Mammary microvascular endothelial cell (primary cell): ENCODE results near the genes BCL11A and C2orf74.

DNA sequence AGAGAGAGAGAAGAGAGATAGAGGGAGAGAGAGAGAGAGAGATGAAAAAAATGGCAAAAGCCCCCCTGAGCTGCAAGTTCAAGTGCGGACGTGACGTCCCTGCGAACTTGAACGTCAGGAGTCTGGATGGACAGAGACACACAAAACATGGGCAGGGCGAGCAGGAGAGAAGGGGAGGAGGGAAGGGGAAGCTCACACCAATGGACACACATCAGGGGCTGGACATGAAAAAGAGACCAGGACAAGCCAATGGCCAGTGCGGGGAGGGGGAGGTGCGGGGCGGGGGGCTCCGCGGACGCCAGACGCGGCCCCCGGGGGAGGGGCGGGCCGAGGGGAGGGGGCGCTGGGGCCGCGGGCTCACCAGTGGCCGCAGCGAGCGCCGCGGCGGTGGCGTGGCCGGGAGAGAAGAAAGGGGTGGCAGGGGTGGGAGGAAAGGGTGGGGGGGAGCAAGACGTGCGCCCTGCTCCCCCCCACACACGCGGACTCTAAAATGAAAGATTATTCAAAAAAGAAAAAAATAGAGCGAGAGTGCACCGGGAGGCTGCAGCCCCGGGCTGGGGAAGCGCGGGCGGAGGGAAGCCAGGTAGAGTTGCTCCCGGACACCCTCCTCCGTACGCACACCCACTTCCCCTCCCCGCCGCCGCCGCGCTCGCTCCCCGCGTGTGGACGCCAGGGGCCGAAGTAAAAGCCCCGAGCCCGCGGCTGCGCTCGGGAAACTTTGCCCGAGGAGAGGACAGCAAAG is at the start of gene BCL11A:
Gene BCL11A, minus strand, starts transcription at position 138 of the 742 bp plus-strand sequence.
- RAMPAGE, long total RNA, result no peak

GRCh38 chr2:60581349-60582196 is 28.1 kb upstream of the BCL11A start:
- RAMPAGE, long total RNA, result no peak

DNA sequence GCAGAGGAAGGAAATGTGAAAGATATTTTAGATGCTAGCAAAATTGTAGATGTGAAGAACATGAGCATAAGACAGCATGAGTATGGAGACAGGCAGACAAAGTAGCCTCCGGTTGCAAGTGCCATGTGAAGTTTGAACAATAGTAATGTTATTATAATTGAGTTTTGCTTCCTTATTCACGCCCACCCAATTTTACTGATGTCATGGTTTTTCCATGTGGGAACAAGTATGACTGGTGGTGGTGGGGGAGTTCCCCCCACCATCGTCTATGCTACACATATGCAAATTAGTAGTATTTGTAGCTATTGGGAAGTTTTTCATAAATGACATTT is 18.1 kb downstream of the REL start:
- RAMPAGE, long total RNA, result no peak

DNA sequence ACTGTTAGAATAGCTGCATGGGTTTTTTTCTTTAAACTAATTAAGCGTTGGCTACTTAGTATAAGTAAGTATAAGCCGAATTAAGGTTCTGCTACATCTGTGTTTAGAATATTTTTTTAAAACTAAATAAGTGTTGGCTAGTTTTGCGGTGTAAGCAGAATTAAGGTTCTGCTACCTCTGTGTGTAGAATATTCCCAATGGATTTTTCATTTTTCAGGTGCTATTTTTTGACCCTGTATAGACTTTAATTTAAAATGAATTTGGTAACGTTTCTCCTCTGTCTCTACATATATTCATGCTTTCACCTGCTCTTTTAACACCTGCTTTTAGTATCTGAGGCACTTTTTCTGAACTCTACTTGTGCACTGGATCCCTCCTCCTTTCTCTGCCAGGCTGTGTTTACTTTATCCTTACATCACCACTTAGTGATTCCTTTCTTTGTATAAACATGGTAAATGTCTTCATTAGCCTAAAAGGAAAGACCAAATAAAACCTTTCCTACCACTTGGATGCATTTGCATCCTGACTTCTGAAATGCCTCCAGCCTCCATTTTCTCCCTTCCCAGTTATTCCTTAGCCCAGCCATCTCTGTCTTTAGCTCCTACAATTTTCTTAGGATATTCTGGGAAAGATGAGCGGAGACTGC is 44.5 kb downstream of the REL start:
- RAMPAGE, long total RNA, result no peak

DNA sequence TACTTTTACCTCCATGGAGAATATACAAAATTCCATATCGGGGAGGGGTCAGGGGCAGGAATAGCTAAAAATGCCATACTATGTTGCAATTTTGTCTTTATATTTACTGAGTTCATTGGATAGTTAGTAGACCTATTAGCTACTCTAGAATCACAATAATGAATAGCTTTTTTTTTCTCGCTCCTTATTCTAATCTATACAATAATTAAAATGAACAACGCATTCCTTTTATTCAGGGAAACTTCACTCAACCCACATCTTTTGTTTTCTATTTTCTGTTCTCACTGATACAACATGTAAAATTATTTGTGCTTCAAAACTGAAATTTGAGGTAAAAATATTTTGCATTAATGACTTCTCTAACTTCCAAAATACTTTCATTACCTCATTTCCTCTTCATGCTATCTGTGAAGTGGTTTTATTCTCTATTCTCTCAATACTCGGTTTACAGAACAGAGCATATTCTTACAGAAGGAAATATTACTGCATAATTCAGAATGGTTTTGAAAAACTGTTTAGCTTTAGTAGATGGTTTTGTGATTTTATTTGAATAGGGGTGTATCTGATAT is 51.2 kb upstream of the PEX13 start:
- RAMPAGE, long total RNA, result no peak

- RAMPAGE, long total RNA, result no peak
Measured at GRCh38 chr2:60973374-60973954, 44.1 kb upstream of the PEX13 start.

DNA sequence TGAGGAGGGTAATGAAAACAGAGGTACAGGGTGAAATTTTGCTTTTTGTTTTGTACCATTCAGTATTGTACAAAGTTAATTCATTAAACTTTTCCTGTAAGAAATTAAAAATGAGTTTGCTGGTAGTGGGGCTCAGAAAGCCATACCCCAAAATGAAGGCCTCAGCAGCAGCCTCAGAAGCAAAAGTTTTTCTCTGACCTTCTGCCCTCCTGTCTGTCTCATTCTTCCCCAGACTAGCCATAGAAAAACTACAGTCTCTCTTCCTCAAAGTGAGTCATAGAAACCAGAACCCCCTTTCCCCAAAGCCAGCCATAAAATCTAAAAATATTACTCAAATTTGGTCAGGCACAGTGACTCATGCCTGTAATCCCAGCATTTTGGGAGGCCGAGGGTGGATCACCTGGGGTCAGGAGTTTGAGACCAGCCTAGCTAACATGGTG is 5.3 kb upstream of the PEX13 start:
- RAMPAGE, long total RNA, result no peak

DNA sequence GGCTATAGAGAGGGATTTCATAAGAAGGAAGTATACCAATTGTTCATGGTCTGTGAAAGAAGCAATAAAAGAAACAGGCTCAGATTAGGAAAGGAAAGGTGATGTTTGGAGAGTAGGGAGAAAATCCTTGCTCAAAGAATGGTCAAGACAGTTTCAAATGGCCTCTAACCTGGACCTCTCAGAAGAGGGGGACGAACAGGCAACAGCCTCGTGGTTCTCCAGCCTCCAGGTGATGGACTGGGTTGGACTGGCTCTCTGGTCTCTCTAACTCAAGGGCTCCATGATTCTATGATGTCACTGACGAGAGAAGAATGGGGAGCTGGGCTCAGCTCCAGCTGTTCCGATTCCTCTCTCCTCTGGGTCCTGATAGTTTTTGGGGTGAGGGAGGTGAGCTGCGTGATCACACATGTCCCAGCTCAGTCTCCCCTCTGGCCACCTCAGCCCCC is at the start of gene C2orf74:
Gene C2orf74, plus strand, starts transcription at position 343 of the 446 bp plus-strand sequence.
- RAMPAGE, long total RNA, result no peak

DNA sequence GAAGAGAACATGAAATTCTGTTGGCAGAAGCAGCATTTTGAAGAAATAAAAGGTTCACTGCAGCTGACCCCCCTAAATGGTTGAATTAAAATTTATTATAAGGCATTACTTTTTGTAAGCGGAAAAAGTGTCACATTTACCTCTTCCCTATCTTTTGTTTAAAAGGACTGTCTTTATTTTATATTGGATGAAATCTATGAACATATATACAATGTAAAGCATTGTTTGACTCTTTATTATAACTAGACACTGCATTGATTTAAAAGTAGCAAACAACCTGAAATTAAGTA is 24.7 kb downstream of the C2orf74 start:
- RAMPAGE, long total RNA, result no peak

GRCh38 chr2:61476485-61476993 is 5.7 kb upstream of the USP34 start:
- RAMPAGE, long total RNA, result no peak

DNA sequence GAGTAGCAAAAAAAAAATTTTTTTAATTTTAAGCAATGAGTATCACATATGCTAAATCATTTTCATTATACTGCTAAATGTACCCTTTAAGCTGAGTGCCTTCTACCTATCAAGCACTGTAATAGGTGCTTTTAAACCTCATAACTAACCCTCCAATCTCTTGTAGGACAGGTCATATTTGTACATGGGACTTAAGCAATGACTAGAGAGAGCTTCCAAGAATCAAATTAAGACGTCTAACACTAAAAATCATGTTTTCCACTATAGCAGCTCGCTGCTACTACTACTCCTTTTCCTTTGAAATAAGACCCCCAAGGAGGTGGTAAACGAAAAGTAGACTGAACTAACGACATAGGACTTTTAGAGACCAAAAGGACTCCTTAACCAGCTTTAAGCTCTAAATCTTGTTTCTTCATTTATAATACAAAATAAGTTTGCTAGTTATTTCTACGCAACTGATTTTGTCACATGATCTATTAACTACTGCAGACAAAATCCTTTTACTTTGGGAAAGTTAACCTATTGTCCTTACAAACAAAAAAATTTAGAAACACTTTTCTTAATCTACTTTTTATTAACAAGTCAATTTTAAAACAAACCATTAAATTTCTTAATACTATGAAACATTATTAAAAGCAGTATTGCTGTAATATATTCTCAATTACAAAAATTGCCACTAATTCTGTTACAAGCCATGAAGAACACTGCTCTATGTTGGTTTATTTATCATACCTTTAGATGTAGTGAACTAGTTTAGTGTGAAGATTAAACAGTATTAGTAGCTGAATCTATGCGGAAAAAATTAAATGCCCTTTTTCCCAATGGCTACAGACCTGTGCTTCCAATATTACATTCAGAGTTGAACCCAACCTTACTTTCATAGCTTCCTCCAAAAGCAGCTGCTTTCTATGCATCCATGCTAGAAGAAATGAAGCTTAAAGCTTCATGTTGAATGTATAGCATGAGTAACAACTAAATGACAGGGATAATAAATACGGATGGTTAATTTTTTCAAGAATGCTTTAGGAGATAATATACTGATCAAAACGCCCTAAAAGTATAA is 7.0 kb downstream of the XPO1 start:
- RAMPAGE, long total RNA, result no peak

GRCh38 chr2:61538413-61538933 is 317 bp upstream of the XPO1 start:
- RAMPAGE, long total RNA, result no peak

DNA sequence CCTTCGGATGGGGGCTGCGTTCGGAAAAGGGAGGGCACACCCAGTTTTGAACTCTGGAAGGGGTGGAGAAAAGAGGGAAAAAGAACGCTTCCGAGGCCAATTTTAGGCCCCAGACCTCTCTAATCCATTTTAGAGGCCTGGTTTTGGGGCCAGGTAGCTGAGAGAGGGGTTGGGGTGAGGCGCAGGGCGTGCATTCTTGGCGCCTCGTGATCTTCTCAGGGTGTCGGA is 692 bp upstream of the XPO1 start:
- RAMPAGE, long total RNA, result no peak

DNA sequence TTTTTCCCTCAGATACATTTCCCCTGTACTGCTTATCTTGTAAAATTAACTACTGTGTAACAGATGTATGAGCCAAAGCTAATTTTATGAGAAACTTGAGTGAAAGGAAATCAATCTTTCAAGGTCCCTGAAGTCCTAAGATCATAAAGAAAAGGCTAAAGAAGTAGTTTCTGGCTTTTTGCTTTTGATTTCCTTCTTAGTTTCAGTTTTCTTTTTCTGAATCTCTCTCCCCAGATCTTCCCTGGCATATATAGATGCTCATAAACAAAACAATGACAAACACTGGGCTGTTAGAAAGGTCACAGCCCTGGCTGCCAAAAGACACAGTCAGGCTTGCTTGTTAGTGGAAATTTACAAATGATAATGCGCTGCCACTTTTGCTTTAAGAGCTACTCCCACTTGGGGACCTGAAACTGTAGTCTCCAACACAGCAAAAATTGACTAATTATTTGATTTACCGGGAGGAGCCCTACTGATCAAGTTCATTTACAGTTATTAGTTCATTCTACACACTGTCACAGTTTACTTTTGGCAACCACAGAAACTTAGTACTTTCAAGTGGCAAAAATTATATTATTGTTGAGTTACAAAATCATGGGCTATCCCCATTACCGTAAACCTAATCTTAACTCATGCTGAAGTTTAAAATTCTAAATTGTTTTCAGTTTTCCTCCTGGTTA is 132.9 kb upstream of the XPO1 start:
- RAMPAGE, long total RNA, result no peak

DNA sequence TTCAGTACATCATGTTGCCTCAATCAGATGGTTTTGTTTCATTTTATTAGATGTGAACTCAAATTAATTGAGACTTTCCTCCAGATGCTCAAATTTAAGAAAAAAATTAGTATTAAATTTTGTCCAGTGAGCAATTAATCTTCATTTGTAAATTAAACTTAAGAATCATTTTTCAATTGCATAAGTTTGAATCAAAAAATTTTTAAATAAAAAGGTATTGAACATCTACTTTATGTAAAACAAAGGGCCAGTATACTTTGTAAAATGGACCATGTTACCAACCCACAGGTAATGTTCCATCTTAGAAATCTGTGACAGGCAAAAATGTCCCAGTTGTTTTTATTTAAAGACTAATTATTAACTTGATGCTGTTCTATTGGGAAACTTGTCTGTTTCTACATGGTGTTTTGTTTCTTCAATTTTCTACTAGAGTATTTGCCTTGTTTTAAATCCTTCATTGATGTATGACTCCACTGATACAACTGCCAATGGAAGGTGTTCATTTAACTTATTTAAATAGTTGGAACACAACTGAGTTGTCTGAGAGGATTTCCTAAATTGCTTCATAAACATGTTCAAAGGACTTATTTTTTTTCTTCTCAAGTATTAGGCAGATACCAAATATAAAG is 151.8 kb upstream of the XPO1 start:
- RAMPAGE, long total RNA, result no peak

GRCh38 chr2:61718705-61719404 is 135.0 kb downstream of the FAM161A start:
- RAMPAGE, long total RNA, result no peak

- RAMPAGE, long total RNA, result no peak
Measured at GRCh38 chr2:61762175-61762606, 91.7 kb downstream of the FAM161A start.

DNA sequence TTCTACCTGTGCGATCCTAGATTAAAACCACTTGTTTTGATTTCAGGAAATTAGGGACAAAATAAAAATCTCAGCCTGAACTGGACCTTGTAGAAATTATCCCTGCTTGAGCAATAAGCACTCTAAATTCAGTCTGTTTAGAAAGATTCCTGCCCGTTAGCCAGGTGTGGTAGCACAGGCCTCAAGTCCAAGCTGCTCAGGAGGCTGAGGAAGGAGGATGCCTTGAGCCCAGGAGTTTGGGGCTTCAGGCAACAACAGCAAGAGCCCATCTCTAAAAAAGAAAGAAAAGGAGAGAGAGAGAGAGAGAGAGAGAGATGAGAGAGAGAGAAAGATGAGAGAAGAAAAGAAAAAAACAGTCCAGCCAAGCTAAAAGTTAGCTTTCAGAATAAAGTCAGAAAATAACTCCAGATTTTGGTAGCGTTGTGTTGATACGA is 57.1 kb upstream of the B3GNT2 start:
- RAMPAGE, long total RNA, result no peak

GRCh38 chr2:62146183-62146531 is 49.8 kb upstream of the B3GNT2 start:
- RAMPAGE, long total RNA, result no peak

DNA sequence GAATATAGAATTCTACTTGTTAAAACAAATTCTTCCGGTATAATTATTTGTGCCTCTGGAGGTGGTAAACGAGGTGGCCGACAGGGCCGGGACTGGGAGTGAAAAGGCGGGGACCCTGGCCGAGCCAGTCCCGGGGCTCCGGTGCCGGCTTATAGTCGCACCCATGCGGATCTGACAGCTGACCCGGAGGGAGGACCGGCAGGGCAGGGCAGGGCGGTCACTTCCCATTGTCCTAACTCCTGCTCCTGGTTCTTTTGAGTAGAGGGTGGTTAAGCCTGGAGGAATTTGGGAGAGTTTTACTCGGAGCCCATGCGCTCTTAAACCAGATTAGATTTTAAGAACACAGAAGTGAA is 1.7 kb downstream of the B3GNT2 start:
- RAMPAGE, long total RNA, result no peak